Cerebellum (tissue), 5 donors: ENCODE data around the gene CSTL1.

- PRO-cap, 3 experiments: no peak in any of the 3 experiments
- RAMPAGE, long total RNA: no peak
These were observed 109.1 kb downstream of the RALGAPA2 start for GRCh38 chr20:20603374-20603772.

DNA sequence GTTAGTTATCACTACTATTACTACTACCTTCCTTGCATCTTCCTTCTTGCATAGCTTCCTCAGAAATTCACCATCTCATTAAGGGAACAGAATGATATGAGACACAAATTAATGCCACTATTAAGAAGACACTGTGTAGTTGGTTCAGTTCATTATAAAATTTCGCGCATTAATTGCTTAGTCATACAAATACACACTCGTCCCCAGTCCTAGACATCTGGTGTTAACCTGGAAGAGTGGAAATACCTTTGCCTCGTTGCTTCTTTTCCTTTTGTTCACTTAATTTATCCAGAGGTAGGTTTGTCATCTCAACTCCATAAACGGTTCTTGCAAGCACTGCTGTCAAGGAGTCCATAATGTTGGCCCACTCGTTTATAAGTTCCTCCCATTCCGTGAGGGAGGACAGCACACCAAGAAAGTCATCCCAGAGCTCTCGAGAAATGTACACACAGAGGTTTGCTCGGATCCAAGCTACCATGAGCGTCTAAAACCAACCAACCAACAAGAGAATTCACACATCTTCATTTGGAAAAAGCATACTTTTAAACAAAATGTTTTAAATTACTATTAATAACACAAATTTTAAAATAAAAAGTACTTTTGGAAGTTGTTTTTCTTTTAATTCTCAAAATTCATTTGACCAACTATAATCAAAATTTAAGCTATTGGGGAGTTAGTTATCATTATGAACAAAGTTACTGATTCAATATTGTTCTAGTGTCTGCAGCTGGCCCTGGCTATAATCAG lies 107.3 kb downstream of the RALGAPA2 start:
- PRO-cap, 3 experiments: no peak in any of the 3 experiments
- RAMPAGE, long total RNA: no peak

DNA sequence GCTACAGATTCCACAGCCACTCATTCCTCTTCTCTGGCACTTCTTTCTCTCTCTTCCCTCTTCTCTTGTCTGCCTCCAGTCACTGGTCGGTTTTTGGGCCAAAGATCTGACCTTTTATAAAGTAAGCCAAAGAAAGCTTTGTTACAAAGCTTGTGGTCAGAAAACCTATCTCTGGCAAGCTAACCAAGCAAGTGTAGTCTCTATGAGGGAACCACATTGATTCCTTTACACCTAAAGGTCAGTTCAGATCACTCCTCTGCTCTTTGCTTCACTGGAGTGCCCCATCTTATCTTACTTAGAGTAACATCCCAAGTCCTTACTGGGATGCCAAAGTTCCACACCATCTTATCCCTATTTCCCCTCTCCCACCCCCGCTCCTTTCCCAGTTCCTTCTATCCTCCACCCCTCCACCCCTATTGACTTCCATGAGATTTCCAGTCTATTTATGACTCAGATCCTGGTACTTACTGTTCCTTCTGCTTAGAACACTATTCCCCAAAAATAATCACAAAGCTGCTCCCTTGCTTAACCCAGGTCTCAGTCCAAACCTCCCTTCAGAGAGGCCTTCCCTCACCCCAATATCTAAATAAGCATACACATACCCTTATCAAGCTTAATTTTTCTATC lies 16.1 kb downstream of the RALGAPA2 start:
- PRO-cap, 3 experiments: no peak in any of the 3 experiments
- RAMPAGE, long total RNA: no peak

GRCh38 chr20:21522238-21523080 lies 8.6 kb upstream of the NKX2-2 start:
- PRO-cap, 3 experiments: peak in 1 of 3 experiments; most common minus-strand start chr20:21522649 (in 1)
- RAMPAGE, long total RNA: no peak

GRCh38 chr20:22861766-22862587 lies 173.1 kb upstream of the SSTR4 start:
- PRO-cap, 3 experiments: no peak in any of the 3 experiments
- RAMPAGE, long total RNA: no peak

DNA sequence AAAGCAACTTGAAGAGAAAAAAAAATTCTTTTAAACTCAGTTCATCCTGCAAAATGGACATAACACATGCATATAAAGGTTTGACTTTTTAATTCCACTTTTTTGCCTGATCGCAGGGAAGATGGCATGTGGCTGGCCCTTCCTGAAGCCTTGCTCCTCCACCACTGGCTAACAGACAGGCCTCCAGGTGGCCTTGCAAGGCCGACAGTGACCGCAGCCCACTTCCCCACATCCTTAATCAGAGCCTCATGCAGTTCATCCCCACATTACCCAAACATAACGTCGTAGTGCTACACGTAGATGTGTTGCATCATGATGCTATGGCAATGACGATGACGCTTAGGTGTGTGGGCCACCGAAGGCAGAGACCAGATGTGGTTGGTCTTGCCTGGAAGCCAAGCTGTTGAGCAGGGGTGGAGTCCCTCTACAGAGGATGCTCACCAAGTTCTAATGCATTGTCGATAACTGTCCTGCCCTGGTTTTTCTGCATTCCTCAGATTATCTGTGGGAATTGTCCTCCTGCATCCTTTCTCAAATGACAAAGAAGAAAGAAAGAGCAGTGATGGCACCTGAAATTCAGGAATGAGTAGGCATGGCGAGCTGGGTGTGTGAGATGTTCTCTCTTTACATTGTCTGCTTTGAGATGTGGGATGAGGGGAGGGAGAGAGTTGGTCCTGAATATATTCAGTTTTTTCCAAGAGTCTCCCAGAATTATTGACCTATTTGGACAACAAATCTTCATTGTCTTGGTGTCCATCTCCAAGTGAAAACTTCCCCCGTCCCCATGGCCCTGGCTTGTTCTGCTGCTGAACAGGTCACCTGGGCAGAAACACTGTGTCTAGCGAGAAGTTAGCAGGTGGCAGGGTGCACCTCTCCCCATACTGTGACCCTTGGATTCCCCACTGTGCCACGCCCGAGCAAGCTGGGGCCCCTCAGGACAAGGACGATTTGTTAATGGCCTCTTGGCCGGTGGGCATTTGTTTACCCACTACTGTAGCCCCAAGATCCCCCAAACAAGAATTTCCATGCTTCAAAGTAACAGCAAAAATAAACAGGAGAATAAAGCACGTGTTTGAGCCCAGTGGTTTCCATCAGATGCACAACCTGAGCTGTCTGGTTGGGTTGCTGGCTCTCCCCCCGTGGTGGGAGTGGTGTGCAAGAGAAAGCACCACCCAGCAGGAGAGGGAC lies 5.3 kb downstream of the CD93 start:
- PRO-cap, 3 experiments: no peak in any of the 3 experiments
- RAMPAGE, long total RNA: no peak

GRCh38 chr20:23135703-23136226 lies 49.6 kb upstream of the CD93 start:
- PRO-cap, 3 experiments: no peak in any of the 3 experiments
- RAMPAGE, long total RNA: no peak

DNA sequence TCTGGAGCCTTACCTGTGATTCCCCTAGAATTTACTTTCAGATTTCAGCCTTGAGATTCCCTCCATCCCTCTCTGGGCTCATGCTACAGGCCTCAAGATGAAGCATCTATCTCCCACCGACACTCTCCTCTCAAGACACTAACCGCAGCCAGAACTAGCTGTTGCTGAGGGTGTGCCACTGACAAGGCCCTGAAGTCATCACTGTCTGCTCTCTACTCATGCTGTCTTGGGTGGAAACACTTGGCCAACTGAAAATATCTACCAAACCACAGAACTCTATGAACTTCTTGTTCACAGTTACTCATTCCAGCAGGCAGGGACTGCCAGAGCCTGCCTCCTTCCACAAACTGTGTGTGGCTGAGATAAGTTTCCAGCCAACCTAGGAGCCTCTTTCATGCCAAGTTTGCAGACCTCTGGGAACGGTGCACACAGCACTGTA lies 45.6 kb upstream of the NXT1 start:
- PRO-cap, 3 experiments: no peak in any of the 3 experiments
- RAMPAGE, long total RNA: no peak

GRCh38 chr20:23407676-23408357 lies 13.5 kb downstream of the NAPB start:
- PRO-cap, 3 experiments: no peak in any of the 3 experiments
- RAMPAGE, long total RNA: no peak

DNA sequence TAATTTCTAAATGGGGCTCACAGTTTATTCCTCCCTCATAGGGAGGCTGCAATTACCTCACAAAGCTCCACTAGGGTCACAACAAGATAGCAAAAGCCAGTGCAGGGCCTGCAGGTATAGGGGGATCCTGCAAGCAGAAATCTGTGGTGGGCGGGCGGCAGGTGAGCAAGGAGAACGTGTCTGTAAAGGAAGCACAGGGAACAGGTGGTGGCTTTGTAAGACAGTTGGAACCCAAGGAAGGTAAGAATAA lies at the start of gene CSTL1:
TSS of gene CSTL1 (plus strand) at position 119 of the 250 bp plus-strand sequence.
- PRO-cap, 3 experiments: no peak in any of the 3 experiments
- RAMPAGE, long total RNA: no peak

- PRO-cap, 3 experiments: no peak in any of the 3 experiments
- RAMPAGE, long total RNA: no peak
These were observed 7.3 kb downstream of the CST3 start for GRCh38 chr20:23630530-23630867.

GRCh38 chr20:23754911-23755583 lies 4.3 kb upstream of the CST1 start:
- PRO-cap, 3 experiments: no peak in any of the 3 experiments
- RAMPAGE, long total RNA: no peak

DNA sequence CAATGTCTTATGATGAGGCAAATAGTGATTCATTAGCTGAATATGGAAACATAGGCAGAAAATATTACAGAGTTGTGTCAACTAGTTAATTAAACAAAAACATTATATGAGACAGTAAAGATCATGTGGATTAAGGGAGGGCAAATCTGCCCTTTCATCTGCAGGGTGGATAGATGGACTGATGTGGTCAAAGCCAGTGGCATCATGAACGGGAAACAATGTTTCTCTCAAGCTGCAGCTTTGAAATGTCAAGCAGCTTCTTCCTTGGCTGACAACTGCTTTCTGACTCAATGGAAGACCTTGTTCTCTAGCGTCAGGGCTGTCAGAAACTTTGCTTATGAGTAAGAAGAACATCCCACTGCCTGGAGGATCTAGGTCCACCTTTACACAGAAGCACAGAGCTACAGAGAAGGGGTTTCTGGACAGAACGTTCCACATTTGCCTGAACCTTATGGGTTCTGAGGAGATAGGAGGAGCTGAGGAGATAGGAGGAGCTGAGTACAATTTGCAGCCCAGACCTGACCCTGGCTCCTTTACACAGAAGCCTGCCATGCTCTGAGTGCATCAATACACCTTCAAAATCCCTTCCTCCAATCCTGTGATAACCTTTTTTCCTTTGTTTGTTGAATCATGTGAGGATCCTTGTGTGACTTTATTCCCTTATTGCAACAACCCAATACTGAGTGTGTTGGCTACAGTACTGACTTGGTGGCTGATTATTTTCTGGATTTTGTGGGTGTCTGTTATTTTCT lies 6.0 kb downstream of the CST5 start:
- PRO-cap, 3 experiments: no peak in any of the 3 experiments
- RAMPAGE, long total RNA: no peak

- PRO-cap, 3 experiments: no peak in any of the 3 experiments
- RAMPAGE, long total RNA: no peak
These were observed 46.1 kb upstream of the GGTLC1 start for GRCh38 chr20:24034538-24035136.

DNA sequence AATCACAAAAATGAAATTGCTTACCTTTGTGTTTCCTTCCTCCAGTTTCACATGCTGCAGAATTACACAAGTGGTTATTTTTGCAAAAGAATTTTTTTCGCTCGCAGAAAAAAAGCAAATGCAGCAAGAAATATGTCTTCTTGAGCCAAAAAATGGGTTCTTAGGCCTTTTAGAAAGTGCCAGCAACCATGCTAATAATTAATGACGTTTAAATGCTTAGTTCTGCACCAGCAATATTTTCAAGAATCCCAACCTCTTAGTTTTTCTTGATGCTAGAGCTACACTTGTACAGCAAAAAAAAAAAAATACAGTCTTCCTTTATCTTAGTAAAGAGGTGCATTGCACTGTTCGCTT lies 6.7 kb upstream of the SYNDIG1 start:
- PRO-cap, 3 experiments: no peak in any of the 3 experiments
- RAMPAGE, long total RNA: no peak

- PRO-cap, 3 experiments: no peak in any of the 3 experiments
- RAMPAGE, long total RNA: no peak
These were observed 4.6 kb downstream of the APMAP start for GRCh38 chr20:24987798-24988436.

DNA sequence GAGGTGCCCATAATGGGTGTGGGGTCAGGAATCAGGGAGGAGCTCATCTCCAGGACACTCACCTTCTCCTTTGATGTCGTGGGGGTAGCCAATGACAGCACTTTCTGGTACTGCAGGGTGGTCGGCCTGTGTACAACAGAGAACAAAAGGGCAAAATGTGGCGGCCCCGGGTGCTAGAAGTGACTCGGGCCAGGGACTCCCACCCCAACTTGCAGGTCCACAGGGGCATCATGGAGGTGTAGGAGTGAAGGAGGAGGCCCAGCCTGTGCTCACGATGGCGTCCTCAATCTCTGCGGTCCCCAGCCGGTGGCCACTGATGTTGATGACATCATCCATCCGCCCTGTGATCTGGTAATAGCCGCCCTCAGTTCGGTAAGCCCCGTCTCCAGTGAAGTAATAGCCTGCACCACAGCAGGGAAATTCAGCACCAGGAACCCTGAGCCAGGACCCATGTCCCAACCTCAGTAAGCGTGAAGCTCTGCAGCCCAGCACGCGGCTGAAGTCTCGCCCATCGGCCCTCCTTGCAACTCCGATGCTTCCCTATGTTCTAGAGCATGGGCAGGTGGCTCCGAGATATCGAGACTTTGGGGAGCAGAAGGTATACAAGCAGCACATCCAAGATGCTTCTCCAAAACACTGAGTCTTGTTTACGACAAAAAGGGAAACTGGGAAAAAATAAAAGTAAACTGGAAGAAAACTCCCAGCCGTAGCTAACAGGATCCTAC lies 20.1 kb upstream of the APMAP start:
- PRO-cap, 3 experiments: no peak in any of the 3 experiments
- RAMPAGE, long total RNA: no peak

DNA sequence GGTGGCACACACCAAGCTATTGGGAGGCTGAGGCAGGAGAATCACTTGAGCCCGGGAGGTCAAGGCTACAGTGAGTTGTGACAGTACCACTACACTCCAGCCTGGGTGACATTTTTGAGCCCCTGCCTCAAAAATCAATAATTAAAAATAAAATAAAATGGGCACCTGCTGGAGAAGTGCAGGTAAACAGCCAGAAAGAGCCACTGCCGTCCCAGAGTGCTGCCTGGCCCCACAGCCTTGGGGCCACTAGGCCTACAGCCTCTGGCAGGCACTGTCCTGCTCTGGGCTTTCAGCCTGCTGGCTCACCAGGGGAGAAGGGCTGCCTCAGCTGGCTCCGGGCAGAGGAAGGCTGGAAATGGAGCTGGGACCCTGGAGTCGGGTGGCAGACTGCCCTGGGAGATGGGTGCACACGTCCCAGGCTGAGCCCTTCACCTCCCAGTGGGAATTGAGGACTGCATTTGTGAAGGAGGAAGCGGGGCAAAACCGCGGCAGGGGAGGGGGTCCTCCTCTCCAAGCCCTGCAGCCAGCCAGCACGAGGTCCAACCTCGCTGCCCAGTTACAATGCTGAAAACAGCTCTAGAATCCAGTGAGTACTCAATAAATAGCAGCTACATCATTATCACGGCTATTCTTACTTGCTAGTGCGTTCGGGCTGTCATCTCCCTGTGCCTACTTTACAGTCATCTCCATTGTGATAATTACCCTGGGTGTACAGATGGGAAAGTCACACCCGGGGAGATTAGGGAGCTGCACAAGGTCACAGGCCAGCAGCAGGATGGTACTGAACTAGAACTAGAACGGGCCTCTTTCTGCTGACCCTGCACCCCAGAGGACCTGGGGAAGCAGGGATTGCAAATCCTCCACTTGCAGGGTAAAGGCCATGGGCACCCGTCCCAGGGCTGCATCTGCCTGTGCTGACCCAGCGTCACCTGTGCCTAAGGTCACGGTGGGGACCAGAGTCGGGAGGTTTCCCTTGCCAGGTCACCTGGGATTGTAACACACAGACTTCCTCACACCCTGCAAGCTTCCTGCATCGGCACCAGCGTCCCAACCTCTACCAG lies 13.1 kb downstream of the ACSS1 start:
- PRO-cap, 3 experiments: no peak in any of the 3 experiments
- RAMPAGE, long total RNA: no peak

DNA sequence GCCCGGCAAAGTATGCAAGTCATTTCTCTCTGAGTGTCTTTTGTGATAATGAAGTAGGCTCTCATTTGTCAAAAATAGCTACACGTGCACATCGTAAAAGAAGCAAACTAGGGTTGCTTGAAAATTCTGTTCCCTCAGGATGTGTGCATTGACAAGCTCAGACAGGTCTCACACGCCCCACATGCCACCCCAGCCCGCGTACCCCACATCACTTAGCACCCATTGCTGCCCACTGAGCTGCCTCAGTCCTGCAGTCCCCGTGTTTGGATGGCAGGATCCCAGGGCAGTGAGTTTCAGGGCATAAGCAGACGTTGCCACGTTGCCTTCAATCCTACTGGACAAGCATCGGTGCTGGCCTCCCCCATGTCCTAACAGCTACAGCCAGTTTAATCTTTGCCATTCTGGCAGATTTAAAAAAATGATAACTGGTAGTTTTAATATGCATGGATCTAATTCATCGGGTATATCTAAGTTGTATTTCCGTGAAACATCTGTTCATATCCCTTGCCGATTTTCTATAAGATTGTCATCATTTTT lies 20.3 kb upstream of the PYGB start:
- PRO-cap, 3 experiments: no peak in any of the 3 experiments
- RAMPAGE, long total RNA: no peak

DNA sequence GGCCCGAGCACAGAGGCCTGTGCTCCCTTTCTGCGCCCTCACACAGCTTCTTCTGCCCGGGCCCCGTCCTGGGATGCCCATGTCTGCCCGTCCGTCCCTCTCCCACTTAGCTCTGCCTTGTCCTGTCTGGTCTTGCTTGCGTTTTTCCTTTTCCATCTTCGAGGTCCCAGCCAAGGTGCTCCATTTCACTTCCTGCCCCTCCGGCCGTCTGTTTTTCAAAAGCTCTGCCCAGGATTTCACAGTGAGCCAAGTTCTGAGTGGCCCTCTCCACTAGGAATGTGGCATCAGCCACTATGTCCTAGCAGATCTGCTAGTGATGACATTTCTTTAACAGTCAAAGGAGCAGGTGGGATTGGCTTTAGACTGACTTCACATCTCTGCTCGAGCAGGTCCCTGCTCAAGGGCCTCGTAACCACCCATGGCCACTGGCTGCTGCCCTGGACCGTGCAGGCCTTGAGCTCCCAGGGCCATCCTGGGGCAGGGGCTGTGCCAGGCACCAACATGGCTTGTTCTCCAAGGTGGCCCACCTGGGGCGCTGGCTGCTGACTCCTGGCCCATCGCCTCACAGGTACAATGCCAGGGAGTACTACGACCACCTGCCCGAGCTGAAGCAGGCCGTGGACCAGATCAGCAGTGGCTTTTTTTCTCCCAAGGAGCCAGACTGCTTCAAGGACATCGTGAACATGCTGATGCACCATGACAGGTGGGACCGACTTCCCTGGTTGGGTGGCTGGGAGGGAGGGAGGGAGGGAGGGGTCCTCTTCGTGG lies 45.9 kb downstream of the PYGB start:
- PRO-cap, 3 experiments: no peak in any of the 3 experiments
- RAMPAGE, long total RNA: no peak